H7 (cell line): ENCODE measurements around a stretch of chr16.

DNA sequence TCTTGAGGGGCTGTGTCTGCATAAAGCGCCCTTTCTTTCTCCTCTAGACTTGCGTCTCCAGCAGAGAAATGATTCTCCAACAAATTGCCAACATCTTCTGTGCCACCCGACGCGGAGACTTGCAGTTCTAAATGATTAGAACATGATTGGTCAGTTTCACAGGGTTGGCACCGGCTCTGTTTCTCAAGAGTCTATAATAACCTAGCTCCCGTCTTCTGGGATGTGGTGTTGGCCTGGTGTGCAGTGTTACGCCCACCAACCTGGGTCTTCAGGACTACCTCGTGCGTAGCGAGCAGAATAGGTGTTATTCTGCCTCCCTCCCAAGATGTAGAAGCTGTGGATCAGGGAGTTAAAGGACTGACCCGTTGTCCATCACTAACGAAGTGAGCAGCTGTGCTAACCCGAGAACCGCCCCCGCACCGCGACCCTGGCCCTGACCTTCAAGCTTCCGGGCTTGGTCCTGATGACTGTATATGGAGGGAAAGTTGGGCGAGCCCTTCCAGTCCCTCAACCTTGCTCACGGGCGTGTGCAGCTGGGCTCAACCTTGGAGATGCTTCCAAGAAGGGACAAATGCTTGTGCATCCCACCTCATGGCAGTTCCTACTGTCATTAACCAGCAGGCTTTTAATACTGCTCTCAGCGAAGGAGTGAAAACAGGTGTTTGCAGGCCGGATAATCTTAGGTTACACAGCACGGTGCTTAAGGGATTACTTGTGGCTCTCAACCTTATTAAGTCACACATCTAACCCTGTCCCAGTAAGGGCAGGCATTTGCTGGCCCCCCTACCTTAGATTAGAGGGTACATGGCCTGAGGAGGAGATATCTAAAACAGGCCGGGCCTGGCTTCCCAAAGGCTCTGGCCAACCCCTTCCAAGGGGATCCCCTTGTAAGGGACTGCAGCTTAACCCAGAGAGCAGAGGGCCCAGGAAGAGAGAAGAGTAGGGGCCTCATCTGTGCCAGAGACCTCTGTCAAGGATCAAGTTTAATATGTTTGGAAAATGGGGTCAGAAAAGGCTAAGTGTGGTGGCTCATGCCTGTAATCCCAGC lies 33.6 kb downstream of the SRL start:
- RAMPAGE, long total RNA = no peak

DNA sequence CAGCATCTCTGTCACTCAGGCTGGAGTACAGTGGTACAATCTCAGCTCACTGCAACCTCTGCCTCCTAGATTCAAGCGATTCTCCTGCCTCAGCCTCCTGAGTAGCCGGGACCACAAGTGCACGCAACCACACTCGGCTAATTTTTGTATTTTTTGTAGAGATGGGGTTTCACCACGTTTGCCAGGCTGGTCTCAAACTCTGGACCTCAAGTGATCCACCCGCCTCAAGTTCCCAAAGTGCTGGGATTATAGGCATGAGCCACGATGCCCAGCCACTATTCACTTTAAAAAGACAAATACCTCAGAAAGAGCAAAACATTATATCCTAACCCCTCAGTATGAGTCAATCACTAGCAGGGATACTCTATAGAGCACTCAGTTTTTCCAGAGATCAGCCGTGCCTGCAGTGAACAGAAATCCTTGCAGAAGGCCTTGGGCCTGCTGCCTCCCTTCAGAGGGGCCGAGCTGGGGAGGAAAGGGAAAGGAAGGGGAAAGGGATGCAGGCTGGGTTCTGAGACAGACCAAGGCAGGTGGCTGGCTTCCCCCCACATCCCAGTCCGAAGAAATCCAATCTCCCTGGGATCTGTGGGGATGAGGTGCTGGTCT lies 25.5 kb downstream of the SRL start:
- RAMPAGE, long total RNA = no peak

DNA sequence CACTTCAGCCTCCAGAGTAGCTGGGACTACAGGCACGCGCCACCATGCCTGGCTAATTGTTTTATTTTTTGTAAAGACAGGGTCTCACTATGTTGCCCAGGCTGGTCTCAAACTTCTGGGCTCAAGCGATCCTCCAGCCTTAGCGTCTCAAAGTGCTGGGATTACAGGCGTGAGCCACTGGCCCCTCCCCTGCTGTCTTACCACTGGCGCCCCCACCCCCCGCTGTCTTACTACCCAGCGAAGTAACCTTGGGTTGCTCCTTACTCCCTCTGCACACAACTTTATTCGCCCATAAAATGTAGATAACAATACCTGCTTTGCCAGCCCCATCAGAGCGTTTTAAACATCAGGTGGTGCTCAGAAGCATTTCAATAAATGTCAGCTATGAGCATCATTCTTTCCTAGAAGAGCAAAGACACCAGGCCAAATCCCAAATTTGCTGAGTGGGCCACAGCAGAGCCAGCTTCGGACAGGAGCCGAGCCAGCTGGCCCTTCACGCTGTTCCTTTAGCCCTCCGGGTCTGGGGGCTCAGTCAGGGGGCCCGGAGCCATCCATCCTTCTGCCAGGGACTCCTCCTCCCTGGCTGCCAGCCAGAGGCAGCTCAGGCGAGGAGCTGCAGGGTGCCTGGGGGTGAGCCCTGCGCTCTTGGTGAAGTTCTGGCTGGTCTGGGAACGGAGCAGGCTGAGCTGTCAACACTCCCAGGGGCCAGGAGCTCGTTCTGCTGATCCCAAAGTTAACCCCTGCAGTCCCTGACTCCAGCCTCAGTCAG lies 24.3 kb downstream of the SRL start:
- RAMPAGE, long total RNA = no peak

GRCh38 chr16:4316601-4317501 lies 984 bp downstream of the GLIS2 start:
- RAMPAGE, long total RNA = no peak

DNA sequence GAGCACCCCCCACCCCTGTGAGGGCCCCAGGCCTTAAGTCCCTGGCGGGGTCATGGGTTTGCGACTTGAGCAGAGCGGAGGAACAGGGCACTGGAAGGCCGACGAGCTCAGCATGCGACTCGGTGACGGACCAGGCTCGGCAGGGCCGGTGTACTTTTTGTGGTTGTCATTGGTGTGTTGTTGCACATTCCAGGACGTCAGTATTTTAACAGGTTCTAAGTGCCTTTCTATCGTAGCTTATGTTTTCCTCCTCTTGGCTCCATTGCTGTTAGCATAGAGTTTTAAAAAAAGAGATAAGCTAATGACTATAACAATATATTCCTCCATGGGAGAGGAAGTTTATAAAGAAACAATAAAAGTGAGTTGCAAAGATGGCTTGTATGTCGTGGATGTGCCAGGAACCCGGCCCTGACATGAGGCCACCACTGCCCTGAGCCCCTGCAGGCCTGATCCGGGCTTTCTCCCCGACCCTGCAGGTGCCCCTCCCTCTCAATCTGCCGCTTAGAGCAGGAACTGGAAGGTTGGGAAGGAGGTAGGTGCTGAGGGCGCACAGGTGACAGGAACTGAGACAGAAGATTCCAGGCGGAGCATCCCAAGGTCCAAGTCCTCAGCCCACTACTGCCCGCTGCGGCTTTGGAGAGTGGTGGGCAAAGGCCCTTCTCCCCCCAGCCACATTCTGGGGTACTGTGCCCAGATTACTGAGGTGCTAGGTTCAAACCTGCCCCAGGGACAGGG lies 11.7 kb downstream of the PAM16 start:
- RAMPAGE, long total RNA = no peak

GRCh38 chr16:4347853-4348622 lies 3.1 kb downstream of the PAM16 start:
- RAMPAGE, long total RNA = no peak

- RAMPAGE, long total RNA = no peak
Measured at GRCh38 chr16:4378139-4378668, 6.6 kb downstream of the VASN start.

DNA sequence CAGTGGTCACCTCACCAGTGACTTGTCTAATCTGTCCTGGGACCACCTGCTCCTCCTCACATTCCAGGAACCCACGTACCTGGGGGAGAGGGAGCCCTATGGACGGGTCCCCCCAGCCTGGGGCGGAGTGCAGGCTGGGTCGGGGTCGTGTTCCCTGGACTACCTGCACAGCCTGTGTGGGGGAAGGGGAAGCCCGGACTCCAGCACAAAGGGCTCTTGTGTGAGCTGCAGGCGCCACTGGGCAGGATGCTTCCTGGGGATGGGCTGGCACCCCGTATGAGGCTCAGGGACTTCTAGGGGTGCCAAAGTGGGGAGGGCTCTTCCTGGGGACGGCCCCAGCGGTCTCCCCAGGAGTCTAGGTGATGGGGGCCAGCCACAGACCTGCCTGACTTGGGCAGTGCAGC lies 7.4 kb downstream of the VASN start:
- RAMPAGE, long total RNA = no peak

DNA sequence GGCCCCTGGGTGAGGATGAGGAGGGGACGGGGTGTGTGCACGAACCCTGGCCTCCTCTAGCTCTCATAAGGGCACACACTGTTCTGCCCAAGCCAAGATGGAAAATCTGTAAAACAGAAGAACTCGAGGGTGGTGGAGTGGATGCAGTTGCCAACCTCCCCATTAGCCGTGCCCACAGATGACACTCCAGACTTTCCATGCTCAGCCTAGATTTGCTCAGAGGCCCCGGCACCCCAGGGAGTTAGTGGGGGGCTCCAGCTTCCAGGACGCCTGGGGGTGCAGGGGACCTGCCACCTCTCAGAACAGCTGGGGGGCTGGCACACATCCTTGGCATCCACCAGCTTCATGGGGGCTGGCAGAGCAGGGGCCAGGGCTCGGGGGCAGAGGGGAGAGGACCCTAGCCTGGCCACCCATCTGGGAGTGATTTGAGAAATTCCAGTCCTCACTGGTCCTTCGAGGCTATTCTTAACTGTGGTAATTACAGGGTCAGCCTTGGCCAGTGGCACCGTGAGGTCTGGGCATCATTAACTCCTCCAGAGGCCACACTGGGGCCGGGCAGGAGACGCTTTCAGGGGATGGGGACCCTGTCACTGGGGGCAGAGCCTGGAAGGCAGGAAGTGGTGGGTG lies 14.2 kb downstream of the VASN start:
- RAMPAGE, long total RNA = no peak

GRCh38 chr16:4414238-4414991 lies 2.0 kb downstream of the CORO7 start:
- RAMPAGE, long total RNA = no peak

DNA sequence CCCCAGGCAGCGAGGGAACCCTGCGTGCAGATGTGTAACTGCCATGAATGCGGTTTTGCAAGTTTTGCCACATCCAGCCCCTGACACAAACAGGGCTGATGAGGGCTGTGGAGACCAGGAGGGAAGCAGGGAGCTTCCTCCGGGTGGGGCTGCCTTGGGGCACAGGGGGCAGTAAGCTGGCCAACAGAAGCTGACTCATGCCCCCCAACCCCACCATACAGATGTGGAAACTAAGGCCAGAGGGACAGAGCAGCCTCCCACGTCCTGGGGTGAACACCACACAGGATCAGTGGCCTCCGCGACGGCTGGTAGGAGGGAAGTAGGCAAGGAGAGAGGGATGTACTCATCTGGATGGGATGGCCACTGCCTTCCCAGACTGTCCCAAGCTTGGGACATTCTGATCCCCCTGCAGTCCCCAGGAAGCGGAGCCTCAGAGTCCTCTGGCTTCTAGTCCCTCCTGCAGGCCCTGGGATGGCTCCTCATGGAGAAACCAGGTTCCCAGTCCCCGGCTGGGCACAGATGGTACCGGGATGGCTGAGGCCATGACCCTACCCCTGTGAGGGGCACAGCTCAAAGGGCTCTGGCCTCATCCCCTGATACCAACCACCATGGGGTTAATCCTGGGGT lies 1.5 kb downstream of the UBALD1 start:
- RAMPAGE, long total RNA = no peak

DNA sequence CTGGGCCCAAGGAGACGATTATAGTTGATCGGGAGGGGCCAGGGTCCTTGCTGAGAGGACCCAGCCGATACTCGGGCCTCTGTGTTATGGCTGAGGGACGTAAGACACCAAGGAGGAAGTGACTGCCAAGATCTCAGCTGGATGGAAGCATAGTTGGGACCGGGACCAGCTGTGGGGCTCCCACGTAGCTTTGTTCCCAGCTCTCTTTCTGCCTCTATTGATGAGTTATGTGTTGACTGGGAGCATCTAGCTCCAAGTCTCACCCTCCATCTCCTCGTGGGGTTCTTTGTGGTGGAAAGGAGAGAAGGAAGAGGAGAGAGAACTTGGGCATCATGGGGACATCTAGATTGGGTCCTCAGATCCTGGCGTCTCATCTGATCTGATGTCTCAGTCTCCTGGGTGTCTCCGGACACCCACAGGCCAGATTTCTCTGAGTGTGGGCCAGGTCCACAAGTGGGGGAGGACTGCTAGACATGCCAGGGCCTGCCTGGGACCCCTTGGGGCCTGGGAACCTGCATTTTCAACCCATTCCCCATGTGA lies 996 bp downstream of the MGRN1 start:
- RAMPAGE, long total RNA = no peak

- RAMPAGE, long total RNA = no peak
Measured at GRCh38 chr16:4676405-4676818, 16.9 kb upstream of the NUDT16L1 start.

- RAMPAGE, long total RNA = no peak
Measured at GRCh38 chr16:4684595-4685770, 8.4 kb upstream of the NUDT16L1 start.

DNA sequence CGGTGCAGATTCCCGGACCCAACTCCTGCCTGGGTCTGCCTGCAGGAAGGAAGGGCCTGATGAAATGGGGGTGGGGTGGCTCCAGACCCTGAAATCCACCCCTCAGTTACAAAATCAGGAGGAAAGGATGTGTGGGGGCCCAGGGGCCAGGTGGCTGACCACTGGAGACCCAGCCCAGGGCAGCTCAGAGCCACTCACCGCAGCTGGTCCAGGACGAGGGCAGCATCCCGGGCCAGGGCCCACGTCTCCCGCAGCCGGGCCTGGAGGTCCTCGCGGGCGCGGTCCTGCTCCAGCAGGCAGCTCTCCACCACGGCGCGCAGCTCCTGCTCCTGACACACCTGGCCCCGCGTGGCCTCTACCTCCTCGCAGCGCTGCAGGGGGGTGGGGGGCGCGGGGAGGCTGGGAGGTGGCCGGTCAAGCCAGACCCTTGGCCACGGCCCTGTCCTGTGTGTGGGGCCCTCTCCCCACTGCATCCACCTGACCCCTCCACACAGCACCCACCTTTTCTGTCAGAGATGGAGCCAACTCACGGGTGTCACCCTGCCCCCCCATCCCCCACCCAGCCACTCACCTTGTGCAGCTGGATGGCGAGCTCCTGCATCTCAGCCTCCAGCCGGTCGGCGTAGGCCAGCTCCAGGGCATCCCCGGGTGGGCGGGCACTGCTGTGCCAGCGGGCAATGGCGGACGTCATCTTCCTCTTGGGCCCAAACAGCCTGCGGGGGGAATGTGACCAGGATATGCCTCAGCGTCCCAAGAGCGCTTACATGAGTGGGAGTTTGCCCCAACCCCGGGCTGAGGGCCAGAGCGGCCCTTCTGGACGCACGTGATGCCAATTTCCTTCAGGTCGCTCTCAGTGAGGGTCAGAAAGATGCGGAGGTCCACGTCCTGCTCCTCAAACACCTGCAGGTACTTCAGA lies 5.1 kb downstream of the NUDT16L1 start:
- RAMPAGE, long total RNA = no peak

DNA sequence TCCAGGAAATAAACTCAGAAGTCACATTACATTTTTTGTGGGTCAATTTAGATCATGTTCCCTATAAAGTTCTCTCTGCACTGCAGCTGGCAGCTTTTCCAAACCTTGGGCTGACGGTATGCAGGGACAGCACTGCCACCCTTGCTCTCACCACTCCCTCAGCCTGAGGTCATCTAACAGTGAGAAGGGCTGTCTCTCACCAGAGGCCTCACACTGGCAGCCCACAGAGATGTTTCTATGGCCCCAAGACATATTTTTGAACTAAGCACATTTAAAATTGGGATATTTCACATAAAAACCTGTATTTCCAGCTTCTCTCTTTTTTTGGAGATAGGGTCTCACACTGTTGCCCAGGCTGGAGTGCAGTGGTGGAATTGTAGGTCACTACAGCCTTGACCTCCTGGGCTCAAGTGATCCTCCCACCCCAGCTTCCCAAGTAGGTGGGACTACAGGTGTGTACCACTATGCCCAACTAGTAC lies 18.1 kb downstream of the GLYR1 start:
- RAMPAGE, long total RNA = no peak

DNA sequence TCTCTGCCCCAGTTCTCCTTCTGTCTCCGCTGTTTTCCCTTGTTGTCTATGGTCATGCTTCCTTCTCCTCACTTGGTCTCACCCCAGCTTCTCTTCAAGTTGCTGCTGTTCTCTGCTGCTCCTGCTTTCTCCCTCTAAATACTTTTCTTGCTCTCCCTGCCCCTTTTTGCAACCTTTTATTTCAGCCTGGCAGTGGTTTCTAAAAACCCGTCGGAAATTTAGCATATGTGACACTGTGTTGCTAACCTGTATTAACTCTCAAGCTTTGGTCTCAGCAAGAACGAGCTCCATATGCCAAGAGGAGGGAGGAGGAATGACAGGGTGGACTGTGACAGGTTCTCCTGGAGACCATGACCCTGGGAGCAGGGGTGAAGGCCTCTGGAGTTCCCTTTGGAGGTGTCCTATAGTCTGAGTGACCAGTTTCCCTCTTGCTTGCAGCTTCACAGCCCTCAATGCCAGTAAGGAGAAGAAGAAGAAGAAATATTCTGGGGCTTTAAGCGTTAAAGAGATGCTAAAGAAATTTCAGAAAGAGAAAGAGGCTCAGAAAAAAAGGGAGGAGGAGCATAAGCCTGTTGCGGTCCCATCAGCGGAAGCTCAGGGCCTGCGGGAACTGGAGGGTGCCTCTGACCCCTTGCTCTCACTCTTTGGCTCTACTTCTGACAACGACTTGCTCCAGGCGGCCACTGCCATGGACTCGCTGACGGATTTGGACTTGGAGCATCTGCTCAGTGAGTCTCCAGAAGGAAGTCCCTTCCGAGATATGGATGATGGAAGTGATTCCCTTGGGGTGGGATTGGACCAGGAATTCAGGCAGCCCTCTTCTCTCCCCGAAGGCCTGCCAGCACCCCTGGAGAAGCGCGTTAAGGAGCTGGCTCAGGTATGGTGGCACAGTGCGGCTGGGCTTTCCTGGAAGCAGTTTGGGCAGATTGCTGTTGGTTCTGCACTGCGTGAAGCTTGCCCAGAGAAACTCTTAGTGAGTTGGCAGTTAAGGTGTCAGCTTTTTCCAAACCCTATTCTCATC lies 13.3 kb downstream of the UBN1 start:
- RAMPAGE, long total RNA = no peak

GRCh38 chr16:4863635-4864183 lies 16.4 kb downstream of the UBN1 start:
- RAMPAGE, long total RNA = no peak

DNA sequence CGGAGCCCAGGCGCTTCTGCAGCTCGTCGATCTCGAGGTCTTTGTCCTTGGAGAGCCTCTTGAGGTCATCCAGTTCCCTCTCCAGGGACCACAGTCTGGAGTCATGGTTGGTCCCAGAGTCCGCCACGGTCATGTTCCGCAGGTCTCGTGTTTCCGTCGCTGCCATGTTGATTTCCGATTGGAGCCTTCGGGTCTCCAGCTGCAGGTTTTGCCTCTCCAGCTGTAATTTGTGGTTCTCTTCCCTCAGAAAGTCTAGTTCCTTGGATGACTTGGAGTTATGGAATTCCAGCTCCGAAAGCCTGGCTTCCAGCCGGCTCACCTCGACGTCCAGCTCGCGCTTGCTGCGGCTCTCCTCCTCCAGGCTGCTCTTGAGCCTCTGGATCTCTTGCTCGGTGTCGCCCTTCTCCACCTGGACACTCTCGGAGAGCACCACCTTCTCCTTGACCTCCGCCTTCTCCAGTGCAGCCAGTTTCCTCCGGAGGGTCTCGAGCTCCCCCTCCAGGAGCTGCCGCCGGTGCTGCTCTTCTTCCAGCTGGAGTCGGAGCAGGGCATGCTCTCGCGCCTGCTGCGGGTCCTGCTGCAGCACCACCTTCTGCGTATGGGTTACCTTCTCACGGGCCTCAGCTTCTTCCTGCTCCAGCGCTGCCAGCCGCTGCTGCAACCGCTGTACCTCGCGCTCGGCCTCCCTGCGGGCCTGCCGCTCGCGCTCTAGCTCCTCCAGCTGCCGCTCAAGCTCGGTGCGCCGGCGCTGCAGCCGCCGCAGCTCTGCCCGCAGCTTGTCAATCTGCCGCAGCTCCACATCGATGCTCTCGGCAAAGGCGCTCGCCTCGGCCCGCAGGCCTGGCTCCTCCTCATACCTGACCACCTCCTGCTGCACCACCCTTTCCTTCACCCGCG lies 36.7 kb downstream of the UBN1 start:
- RAMPAGE, long total RNA = no peak

DNA sequence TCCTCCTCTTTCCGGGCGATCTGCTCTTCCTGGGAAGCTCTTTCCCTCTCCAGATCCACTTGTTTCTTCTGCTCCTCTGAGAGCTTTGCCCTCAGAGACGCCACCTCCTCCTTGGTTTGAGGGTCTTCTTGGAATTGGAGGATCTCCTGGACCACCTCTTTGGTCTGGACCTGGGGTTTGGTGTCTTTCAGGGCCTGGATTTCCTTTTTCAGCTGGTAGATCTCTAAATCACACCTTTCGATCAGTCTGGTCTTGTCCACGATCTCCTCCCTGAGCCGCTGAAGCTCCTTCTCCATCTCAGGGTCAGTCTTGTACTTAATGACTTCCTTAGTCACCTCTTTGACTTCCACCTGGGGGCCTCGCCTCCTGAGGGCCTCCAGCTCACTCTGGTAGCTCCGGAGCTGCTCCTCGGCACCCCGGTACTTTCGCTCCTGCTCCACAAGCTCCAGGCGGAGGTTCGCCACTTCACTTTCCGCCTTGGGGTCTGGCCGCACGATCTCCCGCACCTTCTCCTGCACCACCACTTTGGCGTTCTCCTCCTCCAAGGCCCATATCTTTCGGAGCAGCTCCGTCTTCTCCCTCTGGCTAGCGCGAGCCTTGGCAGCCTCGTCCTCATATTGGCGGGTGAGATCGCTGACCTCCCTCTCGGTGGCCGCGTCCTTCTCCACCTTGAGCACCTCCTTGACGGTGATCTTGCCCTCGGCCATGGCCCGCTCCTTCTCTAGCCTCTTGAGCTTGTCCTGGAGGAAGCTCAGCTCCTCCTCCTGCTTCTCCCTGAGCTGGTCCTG lies 37.5 kb downstream of the UBN1 start:
- RAMPAGE, long total RNA = no peak